Neural crest cell (in vitro differentiated cells): ENCODE data around the genes AAMDC, KCTD14 and ALG8.

GRCh38 chr11:75889975-75890243 is 74.9 kb downstream of the UVRAG start:
- PRO-cap, result no peak

DNA sequence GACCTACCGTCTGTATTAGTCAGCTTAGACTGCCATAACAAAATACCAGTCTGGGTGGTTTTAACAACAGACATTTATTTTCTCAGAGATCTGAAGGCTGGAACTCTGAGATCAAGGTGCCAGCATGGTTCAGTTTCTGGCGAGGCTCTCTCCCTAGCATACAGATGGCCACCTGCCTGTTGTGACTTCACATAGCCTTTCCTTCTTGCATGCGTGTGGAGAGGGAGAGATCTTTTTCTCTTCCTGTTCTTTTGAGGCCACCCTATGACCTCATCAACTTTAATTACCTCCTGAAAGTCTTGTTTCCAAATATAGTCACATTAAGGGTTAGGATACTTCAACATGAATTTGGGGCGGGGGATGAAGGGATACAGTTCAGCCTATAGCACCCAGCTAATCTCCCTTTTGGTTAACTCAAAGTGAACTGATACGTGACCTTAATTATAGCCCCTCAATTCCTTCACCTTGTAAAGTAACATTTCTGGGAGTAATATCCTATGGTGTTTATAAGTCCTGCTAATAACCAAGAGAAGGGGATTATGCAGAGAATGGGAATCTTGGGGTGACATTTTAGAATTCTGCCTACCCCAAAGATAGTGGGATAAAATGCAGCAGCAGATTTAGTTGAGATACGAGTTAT is 131.9 kb downstream of the UVRAG start:
- PRO-cap, result no peak

GRCh38 chr11:76210415-76211335 is 4.4 kb upstream of the WNT11 start:
- PRO-cap, result unidirectional peak, minus-strand start at chr11:76210745

DNA sequence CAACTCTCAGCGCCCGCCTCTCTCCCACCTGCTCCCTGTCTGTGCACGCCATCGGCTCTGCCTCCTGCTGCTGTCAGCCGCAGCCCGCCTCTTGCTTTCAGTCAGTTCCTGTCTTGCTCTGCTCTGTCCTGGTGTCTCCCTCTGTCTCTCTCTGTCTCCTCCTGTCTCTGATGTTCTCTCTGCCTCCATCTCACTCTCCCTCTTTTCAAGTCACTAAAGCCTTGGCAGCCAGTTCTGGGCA is 66.2 kb downstream of the LRRC32 start:
- PRO-cap, result no peak

DNA sequence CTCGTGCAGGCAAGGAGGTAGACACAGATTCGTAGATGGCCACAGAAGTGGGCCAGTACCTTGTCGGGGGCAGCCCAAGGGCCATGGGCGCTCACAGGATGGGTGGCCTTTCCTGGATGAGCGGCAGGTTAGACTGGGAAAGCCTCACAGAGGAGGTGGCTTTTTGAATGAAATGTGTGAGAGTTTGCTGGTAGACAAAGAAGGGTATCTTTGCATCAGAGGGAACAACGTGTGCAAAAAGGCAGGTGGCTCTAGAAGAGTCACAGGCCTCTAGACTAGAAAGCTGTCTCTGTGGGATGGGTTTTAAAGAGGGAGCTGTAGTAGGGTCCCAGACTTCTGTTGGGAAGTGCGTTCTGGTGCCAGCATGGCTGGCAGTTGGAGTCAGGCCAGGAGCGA is 3.1 kb downstream of the TSKU start:
- PRO-cap, result no peak

DNA sequence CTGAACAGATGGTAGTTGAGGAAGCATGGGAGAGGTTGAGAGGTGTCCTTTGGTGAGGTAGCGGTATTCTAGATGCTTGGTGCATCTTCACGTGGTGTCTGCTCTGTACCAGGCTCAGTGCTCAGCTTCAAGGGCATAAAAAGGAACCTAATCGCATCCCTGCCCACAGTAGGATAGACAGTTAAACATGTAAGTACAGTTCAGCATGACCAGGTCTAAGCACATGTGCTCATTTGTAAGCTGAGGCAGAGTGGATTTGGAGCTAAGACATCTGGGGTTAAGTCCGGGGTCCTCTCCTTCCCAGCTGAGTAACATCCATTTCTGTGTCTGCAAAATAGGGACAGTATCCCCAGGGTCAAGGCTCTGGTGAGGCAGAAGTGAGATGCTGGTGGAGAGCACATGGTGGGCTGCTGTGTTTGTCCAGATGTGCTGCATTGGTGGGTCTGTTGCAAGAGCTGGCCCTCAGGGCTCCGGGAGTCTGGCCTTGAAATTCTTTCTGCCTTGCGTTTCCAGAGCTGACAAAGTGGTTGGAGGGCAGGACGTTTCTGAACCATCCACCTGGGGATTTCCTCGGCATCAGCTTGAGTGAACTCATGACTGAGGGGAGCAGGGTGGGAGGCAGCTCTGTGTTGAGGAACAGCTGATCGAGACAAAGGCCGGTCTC is 4.5 kb downstream of the TSKU start:
- PRO-cap, result no peak

GRCh38 chr11:76792818-76793398 is 9.8 kb downstream of the TSKU start:
- PRO-cap, result no peak

DNA sequence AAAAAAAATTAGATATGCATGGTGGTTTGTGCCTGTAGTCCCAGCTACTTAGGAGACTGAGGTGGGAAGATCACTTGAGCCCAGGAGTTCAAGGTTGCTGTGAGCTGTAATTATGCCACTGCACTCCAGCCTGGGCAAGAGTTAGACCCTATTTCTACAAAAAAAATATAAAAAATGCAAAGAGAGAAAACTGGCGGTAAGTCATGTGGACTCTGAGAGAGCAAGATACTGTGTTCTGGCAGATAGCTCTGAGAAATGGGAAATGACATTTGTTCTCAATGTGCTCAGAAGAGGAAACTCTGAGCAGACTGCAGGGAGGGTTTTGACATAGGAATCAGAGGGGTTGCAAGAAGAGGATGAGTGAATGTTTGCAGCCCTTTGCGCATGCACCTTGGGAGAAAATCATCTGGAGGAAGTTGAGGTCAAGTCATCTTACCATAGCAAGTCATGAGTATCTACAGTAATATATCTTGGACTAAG is 2.4 kb downstream of the ACER3 start:
- PRO-cap, result no peak

GRCh38 chr11:77108506-77108750 is 5.8 kb downstream of the OMP start:
- PRO-cap, result no peak

DNA sequence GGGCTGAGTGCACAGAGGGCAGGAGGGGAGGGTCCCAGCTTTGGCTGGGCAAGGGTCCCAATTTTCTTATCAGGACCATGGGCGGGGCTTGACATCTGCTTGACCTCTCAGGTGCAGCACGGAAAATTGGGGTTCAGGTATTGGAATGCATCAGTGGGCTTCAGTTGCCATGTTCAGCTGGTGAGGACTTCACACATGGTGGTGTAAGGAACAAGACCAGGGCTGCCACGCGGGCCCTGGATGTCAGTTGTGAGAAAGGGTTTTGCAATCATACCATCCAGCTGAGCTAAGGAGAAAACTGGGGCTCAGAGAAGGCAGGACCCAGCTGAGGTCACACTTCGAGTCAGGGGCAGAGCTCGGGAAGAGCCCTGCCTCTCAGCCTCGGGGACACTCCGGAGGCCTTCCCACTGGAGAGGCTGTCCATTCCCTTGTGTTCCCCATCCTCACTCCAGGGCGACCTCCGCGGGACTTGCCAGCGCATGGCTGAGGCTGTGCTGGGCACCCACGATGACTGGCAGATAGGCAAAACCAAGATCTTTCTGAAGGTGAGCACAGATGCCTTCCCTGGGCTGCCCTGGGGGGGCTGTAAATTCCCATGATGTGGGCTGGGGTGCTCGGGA is 47.0 kb downstream of the MYO7A start:
- PRO-cap, result no peak

- PRO-cap, result no peak
These were observed 2.4 kb downstream of the PAK1 start for GRCh38 chr11:77471317-77472148.

GRCh38 chr11:77616284-77616760 is 21.3 kb downstream of the CLNS1A start:
- PRO-cap, result no peak

DNA sequence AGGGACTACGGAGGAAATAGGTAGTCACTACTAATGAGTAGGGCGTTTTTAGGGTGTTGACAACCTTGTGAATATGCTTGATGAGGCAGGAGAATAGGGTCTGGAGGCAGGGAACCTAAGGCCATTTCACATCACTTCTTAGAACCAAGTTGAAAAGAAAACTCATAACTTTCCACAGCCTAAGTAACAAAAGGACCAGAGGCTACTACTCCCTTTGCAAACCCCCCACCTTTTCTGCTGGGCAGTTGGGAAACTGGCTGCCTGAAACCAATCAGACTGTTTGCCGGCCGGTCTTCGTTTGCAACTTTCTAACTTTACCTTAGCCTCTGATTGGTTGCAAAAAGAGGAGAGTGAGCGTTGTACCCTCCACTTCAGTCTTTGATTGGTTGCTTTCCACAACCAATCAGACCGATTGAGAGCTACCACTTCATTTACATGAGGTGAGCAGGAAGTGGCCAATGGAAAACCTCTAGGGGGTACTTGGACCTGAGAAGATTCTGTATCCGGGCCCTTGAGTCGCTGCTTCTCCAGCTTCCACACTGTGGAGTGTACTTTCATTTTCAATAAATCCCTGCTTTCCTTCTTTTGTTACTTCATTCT is 18.7 kb upstream of the CLNS1A start:
- PRO-cap, result no peak

DNA sequence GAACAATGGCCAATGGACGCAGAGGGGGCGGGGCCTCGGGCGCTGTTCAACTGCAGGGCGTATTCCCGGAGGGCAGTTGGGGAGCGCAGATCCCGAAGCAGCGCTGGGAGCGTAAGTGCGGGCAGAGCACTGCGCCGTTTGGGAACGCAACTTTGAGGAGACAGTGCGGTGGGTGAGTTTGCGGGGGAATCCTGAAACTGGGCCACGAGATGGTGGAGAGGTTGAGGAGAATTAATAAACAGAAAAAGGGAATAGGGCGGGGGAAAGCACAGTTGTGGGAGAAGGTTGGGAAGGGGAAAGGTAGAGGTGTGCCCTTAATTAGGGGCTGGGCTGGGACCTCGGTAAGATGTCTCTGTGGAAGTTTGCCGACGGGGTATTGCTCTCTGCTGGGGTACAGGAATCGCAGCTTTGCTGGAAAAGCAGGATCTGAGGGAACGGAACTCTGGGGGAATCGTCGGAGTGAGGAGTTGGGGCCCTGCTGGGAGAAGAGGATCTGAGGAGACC is at the start of gene AAMDC:
AAMDC (plus strand) TSS at position 75 of the 504 bp plus-strand sequence.
- PRO-cap, result bidirectional peak, plus-strand start at position 75 of the sequence, minus-strand start outside the sequence; unidirectional peak, plus-strand start at position 349 of the sequence

DNA sequence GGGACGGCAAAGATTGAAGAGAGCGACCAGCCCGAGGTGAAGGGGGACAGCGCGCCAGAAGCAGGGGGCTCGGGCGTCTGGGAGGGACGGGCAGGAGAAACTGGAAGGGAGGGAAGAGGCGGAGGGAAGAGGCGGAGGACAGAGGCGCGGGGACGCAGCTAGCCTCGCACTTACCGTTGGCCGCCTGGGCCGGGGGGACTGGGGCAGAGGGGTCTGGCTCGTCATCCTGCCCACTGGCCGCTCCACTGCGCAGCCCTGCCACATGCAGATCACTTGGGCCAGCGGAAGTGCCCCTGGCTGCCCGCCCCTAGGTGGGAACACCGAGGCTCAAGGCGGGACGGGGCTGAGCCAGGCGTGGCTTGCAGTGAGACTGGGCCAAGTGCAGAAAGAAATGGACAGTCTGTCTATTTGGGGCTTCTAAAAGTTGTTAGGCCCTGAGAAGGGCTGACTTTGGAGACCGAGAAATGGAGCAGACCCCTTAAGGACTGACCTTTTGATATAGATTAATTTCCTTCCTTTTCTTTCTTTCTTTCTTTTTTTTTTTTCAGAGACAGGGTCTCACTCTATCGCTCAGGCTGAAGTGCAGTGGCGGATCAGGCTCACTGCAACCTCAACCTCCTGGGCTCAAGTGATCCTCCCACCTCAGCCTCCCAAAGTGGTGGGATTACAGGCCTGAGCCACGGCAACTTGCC is at the start of gene KCTD14:
KCTD14 (minus strand) TSS at position 291 of the 692 bp plus-strand sequence.
- PRO-cap, result bidirectional peak, plus-strand start at position 355 of the sequence, minus-strand start at position 177 of the sequence

DNA sequence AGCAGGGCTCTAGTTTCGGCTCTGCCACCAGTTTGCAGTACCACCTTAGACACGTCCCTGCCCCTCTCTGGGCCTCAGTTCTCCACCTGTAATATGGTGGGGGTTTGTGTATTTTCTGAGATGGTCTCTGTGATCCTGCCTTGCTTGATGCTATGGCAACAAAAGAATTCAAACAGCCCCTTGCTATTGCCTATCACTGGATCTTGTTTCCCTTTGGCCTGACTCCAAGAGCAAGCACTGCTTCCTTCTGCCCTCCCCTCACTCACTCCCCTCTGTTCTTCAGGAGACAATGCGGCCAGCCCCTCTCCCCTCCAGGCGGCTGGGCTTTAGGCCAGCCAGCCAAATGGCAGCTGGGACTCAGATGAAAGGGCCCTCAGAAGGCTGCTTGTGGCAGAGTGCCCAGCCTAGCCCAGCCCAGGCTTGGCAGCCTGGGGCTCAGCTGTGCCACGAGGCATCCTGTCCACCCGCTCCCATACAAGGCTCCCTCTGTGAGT is 7.3 kb upstream of the KCTD14 start:
- PRO-cap, result no peak

GRCh38 chr11:78139244-78140481 is at the start of gene ALG8:
Gene ALG8, minus strand, starts transcription at chr11:78139626.
- PRO-cap, result bidirectional peak, plus-strand start at chr11:78139756, minus-strand start at chr11:78139626; unidirectional peak, minus-strand start at chr11:78140034

- PRO-cap, result no peak
These were observed 19.9 kb downstream of the USP35 start for GRCh38 chr11:78208699-78208985.

DNA sequence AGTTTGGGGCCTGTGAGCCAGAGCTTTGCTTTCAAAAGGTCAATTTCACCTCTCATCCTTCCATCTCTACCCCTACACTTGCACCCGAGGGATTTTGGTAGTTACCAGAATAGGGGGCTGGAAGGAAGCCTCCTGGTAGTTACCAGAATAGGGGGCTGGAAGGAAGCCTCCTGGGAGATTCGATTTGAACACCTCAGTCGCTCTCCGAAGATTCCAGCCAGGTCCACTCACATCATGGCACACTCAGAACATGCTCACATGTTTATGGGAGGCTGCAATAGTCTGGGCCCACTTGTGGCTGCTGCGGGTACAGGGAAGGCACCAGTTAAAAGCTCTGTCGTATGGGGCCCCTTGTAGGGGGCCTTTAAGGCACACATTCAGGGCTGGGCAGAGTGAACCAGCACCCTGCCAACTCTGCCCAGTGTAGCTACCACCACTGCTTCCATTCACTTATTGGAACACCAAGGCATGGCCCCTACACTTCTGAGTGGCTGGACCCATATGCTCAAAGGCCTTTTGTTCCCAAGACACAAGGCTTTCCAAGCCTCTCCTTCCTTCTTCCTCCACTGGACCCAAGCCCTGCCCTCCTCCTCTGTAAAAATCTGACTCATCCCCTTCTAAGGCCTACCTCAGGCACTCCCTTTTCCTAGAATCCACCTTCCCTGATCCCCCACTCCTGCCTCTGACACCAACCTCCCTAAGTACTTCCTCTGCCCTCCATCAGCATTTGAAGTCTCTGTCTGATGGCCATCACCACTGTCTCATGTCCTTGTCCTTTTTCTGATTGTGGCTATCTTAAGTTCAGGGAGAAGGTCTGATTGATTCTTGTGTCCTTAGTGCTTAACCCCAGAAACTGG is 28.0 kb downstream of the USP35 start:
- PRO-cap, result no peak

DNA sequence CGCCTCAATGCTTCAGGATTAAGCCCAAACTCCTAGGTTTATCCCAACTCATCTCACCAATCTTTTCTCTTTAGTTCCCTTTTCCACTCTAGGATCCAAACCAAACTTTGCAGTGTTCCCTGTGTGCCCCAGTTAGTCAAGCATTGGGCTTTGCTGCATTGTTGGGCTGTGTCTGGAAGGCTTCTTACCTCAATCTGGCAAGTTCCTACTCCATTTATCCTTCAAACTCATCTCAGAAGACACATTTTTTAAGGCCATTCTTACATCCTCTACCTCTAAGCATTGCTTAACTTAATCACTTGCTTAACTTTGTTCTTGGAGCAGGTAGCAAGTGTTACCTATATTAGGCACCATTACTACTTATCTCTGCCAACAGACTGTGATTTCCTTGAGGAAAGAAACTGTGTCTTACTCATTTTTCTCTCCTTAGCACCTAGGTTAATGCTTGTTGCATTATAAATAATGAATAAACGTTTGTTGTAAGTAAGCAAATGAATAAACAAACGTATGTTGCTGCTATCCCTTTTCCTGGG is 41.0 kb downstream of the USP35 start:
- PRO-cap, result no peak